H1 (cell line): ENCODE measurements around a stretch of chr6.

- RRBS = no CpG with 5 or more reads among the region's 17 CpGs
CAGE:
- cytosol, long polyA plus RNA = no peak
- long polyA plus RNA = no peak
- nucleus, long polyA plus RNA = no peak
Measured at GRCh38 chr6:26520653-26520899, 17.6 kb upstream of the HMGN4 start.

DNA sequence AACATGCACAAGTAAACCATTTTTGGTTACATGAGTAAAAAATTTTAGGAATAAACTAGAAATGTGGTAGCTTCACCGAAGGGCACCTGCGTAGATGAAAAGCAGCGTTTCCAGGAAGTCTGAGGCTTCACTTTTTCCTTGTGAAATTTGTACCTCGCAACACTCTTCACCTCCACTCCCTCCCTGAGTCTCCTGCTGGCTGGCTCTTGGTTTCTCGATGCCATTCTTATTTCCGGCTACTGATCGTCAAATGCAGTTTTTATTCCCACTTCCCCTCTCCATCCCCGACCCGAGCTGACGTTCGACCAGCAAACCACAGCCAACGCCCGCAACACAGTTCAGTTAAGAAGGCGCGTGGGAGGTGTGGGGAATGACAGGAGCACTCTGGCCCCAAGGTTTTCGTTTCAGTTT is 19.5 kb upstream of the ABT1 start:
- RRBS = no CpG with 5 or more reads among the region's 16 CpGs
CAGE:
- cytosol, long polyA plus RNA = no peak
- long polyA plus RNA = no peak
- nucleus, long polyA plus RNA = no peak

DNA sequence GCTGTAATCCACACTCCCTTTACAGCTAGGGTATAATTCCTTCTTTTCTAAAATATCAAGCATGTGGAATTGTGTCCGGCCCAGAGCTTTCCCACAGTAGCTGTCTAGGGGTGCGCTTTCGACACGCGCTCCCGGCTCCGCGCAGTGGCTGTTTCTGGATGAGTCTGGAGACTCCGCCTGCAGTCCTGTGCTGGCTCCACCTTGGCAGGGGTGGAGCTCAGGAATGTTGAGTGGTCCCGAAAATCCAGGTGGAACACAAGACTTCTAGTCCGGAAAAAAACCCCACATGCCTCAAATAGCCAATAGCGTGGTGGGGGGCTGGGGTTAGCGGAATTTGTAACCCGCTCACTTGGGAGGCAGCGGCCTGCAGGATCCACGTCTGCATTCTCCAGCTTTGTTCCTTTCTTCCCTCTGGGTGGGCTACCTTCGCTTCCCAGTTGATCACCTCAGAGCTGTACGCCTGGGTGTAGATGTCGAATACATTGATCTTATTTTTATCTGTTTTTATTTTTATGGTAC is 83.9 kb upstream of the ZNF322 start:
- RRBS = 2% methylated on average over 6 of the region's 19 CpGs
CAGE:
- cytosol, long polyA plus RNA = start-site peak on the plus strand centred at position 356 of the sequence, 19 bp wide, 7 reads
- long polyA plus RNA = no peak
- nucleus, long polyA plus RNA = no peak

DNA sequence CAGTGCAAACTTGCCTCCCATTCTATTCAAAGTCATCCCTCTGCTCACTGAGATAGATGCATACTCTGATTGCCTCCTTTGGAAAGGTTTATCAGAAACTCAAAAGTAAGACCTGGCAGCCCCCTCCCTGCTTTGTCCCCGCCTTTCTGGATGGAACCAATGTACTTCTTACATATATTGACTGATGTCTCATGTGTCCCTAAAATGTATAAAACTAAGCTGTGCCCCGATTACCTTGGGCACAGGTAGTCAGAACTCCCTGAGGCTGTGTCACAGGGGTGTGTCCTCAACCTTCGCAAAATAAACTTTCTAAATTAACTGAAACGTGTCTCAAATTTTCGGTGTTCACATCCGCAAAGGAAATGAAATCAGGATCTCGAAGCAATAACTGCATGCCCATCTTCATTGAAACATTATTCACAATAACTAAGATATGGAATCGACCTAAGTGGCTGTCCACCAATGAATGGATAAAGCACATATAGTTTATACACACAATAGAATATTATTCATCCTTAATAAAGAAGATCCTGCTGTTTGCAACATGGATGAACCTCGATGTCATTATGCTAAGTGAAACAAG is 114.1 kb downstream of the H2BC11 start:
- RRBS = no CpG with 5 or more reads among the region's 9 CpGs
CAGE:
- cytosol, long polyA plus RNA = no peak
- long polyA plus RNA = no peak
- nucleus, long polyA plus RNA = no peak

DNA sequence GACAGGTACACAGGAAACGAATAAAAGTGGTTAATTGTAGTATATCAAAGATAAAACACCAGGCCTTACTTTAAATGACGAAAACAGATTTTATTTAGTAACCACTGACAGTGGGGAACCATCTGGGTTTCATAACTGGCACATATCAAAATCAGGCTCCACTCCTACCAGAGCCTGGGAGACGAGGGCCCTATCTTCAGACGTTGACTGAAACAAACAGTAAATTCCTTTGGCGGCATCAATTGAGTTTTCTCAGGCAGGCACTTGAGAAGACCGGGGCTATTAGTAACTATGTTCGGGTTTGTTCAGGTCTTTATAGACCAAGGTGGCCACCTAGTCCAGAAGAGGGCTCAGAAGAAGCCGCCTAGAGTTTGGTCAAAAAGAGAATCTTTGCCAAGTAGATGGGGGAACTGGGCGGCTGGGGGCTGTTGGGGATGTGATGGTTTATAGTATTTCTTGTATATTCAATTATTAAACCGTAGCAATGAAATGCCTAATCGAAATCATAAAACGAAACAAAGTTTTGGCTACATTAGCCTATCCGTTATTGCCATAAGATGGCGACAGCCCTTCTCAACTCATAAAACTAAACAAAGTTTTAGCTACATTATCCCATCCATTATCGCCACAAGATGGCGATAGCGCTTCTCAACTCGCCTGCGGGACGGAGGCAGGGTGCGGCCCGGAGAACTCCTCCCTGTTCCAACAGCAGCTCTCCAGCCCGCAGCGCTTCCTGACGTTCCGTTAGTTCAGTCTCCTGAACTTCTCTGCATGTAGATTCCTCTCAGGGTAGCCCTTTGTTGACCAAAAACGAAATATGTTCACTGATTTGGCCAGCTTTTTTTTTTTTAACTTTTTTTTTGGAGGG is 5.8 kb downstream of the H2BC11 start:
- RRBS = no CpG with 5 or more reads among the region's 27 CpGs
CAGE:
- cytosol, long polyA plus RNA = no peak
- long polyA plus RNA = no peak
- nucleus, long polyA plus RNA = no peak

DNA sequence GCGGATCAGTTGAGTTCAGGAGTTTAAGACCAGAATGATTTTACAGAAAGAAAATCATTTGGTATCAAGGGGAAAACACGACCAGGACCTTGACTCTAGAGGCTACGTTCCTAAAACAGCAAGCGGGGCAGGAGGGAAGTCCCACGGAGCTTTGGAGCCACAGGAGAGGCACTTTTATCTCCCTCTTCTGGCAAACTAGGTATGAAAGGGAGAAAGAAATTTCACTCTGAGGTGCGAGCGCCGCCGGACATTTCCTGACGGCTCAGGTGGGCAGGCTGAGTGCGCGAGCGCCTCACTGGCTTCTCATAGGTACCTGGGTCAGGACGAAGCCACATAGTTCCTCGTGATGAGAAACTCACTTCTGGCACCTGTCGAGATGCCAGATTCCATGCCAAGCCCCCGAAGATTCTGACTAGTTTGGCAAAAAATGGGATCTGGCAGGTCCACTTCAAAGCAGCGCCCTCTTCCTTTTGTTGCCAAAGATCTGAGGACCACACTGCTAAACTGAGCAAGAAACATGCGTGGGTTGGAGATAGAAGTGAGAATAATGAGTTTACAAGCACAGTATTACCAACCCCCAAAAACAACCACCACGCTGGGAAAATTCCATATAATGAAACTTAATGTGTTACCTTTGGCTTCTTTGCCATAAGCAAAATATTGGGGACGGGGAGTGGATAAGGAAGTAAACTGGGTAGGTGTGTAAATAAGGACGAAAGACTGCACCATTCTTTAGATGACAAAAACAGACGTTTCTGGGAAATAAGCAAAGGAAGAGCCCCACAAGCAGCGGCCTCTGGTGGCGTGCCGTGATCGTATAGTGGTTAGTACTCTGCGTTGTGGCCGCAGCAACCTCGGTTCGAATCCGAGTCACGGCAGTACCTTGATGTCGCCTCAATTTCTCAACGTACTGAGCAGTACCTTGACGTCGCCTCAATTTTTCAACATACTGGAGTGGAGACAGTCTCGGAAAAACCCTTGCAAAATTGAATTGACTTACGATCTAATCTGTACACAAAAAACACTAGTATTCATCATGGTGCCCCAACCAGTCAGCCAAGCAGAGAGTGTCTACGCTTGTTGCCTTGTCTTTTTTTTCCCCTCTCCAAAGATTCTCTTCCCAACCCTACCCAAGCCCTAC is 10.8 kb downstream of the H2AC12 start:
- RRBS = no CpG with 5 or more reads among the region's 40 CpGs
CAGE:
- cytosol, long polyA plus RNA = no peak
- long polyA plus RNA = no peak
- nucleus, long polyA plus RNA = no peak

DNA sequence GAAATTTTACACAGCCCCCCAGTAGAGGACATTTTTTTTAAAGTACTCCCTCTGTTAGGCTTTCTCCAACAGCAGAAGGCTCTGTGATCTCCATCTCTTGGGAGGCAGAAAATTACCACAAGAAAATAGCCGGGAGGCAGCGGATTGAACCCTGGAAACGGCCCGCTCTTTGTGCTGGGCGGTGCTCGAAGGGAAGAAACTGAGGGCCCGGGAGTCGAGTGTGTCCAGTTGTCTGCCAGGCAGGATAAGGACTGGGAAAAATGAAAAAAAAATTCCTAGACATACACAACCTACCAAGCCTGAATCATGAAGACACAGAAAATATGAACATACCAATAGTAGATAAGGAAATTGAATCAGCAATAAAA is 31.5 kb downstream of the POM121L2 start:
- RRBS = 3% methylated on average over 7 of the region's 8 CpGs
CAGE:
- cytosol, long polyA plus RNA = no peak
- long polyA plus RNA = no peak
- nucleus, long polyA plus RNA = no peak

- RRBS = no CpG with 5 or more reads among the region's 21 CpGs
CAGE:
- cytosol, long polyA plus RNA = no peak
- long polyA plus RNA = no peak
- nucleus, long polyA plus RNA = no peak
Measured at GRCh38 chr6:27503360-27503989, 30.6 kb upstream of the ZNF184 start.

DNA sequence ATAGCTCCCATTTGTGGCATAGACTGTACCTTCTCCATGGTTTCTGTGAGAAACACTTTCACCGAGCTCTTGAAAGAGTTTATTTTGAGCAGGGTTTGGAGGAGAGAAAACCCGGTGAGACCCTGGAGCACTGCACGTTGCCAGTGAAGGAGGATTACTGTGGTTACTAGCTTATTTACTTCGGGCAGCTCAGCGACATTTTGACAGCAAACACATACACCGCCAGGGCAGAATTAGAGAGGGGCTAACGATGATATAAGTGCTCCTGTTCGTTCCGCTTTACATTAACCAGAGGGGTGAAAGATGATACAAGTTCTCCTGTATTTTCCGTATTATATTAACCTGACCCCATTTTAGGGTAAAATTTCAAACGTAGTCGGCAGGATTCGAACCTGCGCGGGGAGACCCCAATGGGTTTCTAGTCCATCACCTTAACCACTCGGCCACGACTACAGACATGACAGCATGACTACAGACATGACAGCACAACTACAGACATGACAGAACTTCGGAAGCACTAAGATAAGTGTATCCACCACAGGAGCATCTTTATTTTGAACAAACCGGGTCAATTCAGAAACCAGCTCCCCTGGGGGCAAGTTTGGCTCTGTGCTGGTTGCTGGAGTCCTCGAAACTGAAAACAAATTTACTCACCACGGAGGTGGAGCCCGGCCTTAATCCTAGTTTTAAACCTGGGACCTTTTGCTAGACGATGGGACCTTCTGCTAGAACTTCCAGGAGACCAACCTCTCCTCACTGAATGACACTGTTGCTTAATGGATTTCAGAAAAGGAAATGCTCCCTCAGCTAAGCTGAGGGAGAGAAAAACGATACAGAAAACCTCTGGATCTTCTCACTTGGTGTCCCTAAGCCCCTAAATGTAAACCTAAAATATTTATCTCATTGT is 80.4 kb upstream of the ZNF184 start:
- RRBS = 17% methylated on average over 2 of the region's 24 CpGs
CAGE:
- cytosol, long polyA plus RNA = no peak
- long polyA plus RNA = no peak
- nucleus, long polyA plus RNA = no peak

- RRBS = no CpG with 5 or more reads among the region's 10 CpGs
CAGE:
- cytosol, long polyA plus RNA = no peak
- long polyA plus RNA = no peak
- nucleus, long polyA plus RNA = no peak
Measured at GRCh38 chr6:27604814-27605323, 132.0 kb upstream of the ZNF184 start.

GRCh38 chr6:27618223-27618440 is 145.2 kb upstream of the ZNF184 start:
- RRBS = no CpG with 5 or more reads among the region's 7 CpGs
CAGE:
- cytosol, long polyA plus RNA = no peak
- long polyA plus RNA = no peak
- nucleus, long polyA plus RNA = no peak

GRCh38 chr6:27667878-27669089 is 139.4 kb downstream of the H2BC13 start:
- RRBS = no CpG with 5 or more reads among the region's 49 CpGs
CAGE:
- cytosol, long polyA plus RNA = no peak
- long polyA plus RNA = no peak
- nucleus, long polyA plus RNA = no peak

DNA sequence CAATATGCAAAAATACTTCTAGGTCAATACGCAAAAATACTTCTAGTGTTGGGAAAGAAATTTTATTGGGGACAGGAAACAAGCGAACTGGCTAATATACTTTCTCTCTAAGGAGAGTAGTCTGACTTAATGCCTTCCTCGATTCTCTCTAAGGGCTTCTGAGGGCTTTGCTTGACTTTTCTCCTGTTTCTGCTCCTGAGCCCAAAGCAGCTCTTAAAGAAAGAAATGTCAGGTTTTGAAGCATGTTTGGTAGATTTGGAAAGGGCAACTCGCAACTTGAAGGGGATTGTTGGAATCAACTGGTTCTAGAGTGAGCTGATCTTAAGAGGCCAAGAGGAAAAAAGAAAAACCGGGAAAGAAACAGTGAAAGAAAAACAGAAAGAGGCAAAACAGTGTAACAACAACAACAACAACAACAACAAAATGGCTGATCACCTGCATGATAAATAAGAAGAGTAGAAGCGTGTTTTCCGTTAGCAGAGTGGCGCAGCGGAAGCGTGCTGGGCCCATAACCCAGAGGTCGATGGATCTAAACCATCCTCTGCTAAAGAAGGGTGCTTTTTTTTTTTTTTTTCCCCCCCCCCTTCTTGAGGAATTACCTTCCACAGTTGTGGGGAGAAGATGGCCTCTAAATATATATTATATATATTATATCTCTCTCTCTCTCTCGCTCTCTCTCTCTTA is 30.2 kb downstream of the H2BC13 start:
- RRBS = no CpG with 5 or more reads among the region's 12 CpGs
CAGE:
- cytosol, long polyA plus RNA = no peak
- long polyA plus RNA = no peak
- nucleus, long polyA plus RNA = no peak

DNA sequence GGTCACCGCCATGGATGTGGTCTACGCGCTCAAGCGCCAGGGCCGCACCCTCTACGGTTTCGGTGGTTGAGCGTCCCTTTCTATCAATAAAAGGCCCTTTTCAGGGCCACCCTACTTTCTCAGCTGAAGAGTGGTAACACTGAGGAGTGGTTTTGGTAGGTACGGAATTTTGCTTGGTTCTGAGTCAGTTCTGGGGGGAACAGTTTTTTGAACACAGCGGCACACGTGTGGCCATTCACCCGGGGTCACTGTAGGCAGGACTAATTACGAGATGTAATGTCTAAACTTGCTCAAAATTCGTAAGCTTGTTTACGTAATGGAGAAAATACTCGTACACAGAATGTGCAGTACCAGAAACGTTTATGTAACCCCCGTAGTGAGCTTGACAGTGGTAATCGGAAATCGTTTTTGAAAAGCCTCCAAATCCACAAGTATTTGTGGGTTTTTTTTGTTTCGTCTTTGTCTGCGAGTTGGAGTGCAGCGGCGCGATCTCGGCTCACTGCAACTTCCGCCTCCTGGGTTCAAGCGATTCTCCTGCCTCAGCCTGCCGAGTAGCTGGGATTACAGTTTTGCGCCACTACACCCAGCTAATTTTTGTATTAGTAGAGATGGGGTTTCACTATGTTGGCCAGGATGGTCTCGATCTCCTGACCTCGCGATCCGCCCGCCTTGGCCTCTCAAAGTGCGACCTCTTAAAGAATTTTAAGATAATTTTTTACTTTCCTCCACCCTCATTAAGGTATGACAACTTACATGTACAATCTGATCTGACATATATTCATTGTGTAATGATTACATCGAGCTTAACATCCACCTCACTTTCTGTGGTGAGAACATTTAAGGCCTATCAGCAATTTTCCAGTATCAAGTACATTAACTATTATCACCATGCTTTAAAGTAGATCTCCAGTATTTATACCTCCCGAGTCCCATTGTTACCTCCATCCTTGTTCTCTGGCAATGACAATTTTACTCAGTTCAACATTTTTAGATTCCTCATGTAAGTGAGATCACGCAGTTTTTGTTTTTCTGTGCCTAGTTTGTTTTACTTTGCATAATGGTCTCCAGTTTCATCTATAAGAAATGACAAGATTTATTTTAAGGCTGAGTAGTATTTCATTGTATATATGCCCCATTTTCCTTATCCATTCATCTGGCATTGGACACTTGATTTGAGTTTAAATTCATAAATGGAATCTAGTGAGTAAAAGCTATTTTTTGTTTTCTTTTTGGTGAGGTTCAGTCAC is 898 bp downstream of the H4C11 start:
- RRBS = no CpG with 5 or more reads among the region's 39 CpGs
CAGE:
- cytosol, long polyA plus RNA = no peak
- long polyA plus RNA = no peak
- nucleus, long polyA plus RNA = no peak

DNA sequence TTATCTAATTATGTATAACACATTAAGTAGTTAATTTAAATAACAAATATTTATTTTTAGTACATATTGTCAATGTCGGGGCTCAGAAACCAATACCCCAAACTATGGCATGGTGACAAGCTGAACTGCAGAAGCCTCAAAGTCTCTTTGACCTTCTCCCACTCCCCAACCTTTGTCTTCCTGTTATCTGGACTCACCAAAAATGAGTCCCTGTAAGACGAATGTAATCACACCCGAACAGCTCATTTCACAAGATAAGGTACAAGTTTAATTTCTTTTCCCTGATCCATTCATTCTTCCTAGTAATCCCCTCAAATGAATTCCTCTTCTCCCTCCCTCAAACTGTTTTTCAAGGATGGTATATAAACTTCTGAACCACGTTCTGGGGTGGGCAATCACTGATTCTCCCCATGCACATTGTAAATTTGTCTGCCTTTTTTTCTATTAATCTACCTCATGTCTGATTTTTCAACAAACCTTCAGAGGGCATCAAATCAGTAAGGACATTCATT is 3.3 kb downstream of the H2AC15 start:
- RRBS = no CpG with 5 or more reads among the region's 4 CpGs
CAGE:
- cytosol, long polyA plus RNA = no peak
- long polyA plus RNA = no peak
- nucleus, long polyA plus RNA = no peak

DNA sequence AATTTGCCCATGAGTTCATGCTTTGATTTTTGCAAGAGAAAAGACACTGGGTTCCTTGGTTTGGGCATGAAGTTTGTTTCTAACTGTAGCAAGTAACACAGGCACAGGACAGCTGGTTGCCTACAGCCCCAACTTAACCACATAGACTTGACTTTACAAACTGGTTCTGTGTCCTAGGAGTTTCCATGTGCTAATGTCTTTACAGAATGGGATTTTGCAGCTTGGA is 485 bp upstream of the H1-5 start:
CAGE:
- cytosol, long polyA plus RNA = no peak
- long polyA plus RNA = no peak
- nucleus, long polyA plus RNA = no peak

DNA sequence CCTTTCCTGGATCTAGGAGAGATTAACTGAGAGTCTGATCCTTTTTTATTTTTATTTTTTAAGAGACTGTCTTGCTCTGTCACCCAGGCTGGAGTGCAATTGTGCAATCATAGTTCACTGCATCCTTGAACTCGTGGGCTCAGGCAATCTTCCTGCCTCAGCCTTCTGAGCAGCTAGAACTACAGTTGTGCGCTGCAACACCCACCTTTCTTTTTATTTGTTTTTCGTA is 1.4 kb downstream of the H3C12 start:
- RRBS = no CpG with 5 or more reads among the region's 3 CpGs
CAGE:
- cytosol, long polyA plus RNA = no peak
- long polyA plus RNA = no peak
- nucleus, long polyA plus RNA = no peak

- RRBS = 0% methylated on average over 5 of the region's 48 CpGs
CAGE:
- cytosol, long polyA plus RNA = no peak
- long polyA plus RNA = no peak
- nucleus, long polyA plus RNA = no peak
Measured at GRCh38 chr6:28080663-28081852, 690 bp downstream of the ZNF165 start.

DNA sequence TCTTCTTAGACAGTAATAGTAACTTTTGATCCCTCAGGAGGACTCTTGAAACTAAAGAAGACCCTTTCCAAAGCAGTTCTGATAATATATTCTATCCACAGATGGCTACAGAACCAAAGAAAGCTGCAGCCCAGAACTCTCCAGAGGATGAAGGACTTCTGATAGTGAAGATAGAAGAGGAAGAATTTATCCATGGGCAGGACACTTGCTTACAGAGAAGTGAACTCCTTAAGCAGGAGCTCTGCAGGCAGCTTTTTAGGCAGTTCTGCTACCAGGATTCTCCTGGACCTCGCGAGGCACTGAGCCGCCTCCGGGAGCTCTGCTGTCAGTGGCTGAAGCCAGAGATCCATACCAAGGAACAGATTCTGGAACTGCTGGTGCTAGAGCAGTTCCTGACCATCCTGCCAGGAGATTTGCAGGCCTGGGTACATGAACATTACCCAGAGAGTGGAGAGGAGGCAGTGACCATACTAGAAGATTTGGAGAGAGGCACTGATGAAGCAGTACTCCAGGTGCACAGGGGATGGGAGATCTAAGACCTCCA is 5.1 kb downstream of the ZNF165 start:
- RRBS = no CpG with 5 or more reads among the region's 4 CpGs
CAGE:
- cytosol, long polyA plus RNA = no peak
- long polyA plus RNA = no peak
- nucleus, long polyA plus RNA = no peak

- RRBS = 93% methylated on average over 11 of the region's 23 CpGs
CAGE:
- cytosol, long polyA plus RNA = no peak
- long polyA plus RNA = no peak
- nucleus, long polyA plus RNA = no peak
Measured at GRCh38 chr6:28090816-28091276, 10.5 kb downstream of the ZNF165 start.